ENCODE measurements around the gene COX7A2L.

- PRO-cap: no peak
Measured at GRCh38 chr2:41896409-41896781, 151.4 kb upstream of the PKDCC start.

DNA sequence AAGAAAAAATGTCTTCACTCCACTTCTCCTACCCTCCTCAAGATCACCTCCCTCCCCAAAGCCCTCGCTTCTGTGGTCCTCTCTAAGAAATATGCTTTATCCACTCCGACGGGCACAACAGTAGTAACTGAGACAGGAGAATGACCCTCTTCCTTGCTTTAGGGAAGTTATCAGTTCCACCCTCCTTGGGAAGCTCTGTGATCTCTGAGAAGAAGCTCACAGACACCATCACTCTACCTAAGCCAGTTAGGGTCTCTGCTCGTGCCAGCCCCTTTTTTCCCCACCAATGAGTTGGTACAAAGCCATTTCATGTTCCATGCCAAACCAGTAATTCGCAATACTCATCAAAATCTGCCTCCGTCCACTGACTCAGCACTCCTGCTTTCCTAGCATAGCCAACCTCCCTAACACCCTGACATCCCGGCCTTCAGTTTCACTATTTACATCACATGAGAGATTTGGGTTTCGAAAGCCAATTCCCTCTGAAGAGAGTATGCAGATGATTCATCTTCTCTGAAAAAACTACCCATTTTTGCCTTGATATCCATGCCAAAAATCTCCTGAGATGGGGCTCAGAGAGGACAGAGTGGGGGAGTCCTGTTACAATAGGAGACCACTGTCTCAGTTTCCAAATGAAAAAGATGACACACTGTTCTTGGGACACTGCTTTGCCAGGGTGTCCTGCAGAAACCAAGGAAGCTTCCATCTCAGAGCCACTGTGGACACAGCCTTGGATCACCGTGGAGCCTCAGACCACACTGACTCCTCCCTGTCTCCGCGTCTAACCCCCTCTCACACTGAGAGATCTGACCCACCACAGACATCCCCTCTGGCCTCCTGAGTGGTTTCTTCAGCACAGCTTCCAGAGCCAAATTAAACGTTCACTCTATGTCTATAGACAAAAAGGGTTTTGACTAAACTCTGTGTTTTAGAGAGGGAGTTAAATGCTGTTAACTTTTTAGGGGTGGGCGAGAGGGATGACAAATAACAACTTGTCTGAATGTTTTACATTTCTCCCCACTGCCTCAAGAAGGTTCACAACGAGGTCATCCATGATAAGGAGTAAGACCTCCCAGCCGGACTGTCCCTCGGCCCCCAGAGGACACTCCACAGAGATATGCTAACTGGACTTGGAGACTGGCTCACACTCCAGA, 113.7 kb upstream of the PKDCC start:
- PRO-cap: no peak

- PRO-cap: no peak
Measured at GRCh38 chr2:41937361-41937968, 110.4 kb upstream of the PKDCC start.

- PRO-cap: no peak
Measured at GRCh38 chr2:41940421-41941163, 107.2 kb upstream of the PKDCC start.

GRCh38 chr2:42030041-42030625, 17.7 kb upstream of the PKDCC start:
- PRO-cap: no peak

DNA sequence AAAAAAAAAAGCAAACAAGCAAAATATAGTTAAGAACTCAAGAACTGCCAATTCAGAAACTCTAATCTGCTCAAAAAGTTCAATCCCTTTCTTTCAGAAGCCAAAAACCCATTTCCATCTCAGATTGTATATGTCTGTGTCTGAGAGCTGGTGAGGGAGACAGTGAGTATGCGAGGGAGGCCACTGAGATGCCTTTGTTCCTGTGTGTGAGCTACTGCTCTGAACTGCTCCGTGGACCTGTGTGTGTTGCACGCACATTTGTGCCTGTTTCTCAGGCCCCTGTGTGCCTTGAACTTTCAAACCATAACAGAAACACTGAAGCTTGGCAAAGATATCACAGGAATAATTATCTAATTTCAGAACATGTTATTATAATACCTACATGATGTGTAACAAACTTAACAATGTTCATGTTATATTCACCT, 2.4 kb upstream of the PKDCC start:
- PRO-cap: no peak

GRCh38 chr2:42048301-42048494, 377 bp downstream of the PKDCC start:
- PRO-cap: no peak

- PRO-cap: no peak
Measured at GRCh38 chr2:42101747-42102638, 54.2 kb downstream of the PKDCC start.

GRCh38 chr2:42360815-42361902, at the start of gene COX7A2L:
Gene COX7A2L (minus strand): TSS chr2:42361217.
- PRO-cap: bidirectional peak, plus-strand start at chr2:42361253, minus-strand start at chr2:42361216; bidirectional peak, plus-strand start at chr2:42361663, minus-strand start at chr2:42361512

DNA sequence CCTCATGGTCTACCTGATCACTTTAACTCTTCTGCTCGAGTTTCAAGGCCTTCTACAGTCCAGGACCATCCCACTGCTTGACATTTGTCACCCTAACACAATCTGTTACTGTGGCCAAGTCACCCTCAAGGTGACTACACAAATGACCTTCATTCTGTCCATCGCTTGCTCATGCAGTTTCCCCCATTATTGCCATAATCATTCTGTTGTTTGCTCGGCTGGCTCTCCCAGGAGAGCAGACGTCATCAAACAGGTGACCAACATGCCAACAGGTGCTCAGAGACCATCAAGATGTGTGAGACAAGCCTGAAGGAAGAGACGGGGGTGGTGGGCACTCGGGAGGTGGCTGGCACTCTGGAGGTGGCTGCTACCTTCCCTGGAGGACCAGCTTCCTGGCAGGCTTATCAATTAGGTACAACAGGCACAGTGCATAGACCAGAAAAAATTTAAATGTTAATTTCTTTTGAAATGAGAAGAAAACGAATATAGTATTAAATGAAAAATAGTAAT, 16.7 kb upstream of the HAAO start:
- PRO-cap: unidirectional peak, plus-strand start at position 298 of the sequence

DNA sequence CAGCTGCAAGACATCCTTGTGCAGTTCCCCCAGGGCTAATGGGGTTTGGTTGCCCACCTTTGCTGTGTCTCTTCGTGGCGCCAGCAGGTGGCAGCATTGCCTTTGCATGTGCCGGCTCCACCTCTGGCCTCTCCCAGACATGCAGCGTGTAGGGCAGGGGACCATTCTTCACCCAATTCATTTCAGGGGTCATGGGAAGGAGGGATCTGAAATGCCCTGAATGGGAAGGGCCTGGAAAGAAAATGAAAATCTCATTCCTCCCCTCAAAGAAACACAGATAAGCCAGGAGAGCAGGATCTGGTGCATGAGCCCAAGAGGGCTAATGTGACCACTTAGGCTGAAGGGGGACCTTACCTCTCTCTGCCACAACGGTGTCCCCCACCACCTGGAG, 36.6 kb upstream of the HAAO start:
- PRO-cap: no peak

GRCh38 chr2:42922632-42923539, 130.5 kb upstream of the HAAO start:
- PRO-cap: no peak

- PRO-cap: no peak
Measured at GRCh38 chr2:42924485-42925279, 132.3 kb upstream of the HAAO start.

- PRO-cap: no peak
Measured at GRCh38 chr2:43013816-43014420, 212.5 kb downstream of the ZFP36L2 start.

- PRO-cap: no peak
Measured at GRCh38 chr2:43018034-43018658, 208.3 kb downstream of the ZFP36L2 start.

DNA sequence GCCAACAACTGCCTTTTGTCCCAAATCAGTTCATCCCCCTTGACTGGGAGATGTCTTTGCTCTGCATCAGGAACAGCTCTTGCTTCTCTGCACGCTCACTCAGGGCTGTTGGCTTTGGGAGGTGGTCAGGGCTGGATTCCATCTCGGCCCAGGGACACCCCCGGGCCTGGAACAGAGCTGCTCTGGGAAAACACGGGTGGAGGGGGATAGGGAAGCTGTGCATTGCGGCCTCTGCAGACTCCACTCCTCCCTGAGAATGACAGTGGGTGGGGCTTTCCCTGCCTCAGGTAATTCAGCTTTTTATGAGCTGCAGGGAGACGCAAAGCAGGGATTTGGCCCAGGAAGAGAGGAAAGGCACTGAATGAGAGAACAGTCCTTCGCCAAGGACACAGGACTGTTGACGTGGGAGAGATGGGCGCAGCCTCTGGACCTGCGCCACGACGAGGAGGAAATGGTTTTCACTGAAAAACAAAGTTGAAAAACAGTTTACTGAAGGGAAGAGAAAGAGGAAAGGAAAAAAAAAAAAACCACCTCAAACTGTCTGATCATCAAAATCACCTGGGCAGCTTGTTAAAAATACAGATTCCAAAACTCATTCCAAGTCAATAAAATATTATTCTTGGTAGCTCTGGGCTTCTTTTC, 194.1 kb downstream of the ZFP36L2 start:
- PRO-cap: no peak

DNA sequence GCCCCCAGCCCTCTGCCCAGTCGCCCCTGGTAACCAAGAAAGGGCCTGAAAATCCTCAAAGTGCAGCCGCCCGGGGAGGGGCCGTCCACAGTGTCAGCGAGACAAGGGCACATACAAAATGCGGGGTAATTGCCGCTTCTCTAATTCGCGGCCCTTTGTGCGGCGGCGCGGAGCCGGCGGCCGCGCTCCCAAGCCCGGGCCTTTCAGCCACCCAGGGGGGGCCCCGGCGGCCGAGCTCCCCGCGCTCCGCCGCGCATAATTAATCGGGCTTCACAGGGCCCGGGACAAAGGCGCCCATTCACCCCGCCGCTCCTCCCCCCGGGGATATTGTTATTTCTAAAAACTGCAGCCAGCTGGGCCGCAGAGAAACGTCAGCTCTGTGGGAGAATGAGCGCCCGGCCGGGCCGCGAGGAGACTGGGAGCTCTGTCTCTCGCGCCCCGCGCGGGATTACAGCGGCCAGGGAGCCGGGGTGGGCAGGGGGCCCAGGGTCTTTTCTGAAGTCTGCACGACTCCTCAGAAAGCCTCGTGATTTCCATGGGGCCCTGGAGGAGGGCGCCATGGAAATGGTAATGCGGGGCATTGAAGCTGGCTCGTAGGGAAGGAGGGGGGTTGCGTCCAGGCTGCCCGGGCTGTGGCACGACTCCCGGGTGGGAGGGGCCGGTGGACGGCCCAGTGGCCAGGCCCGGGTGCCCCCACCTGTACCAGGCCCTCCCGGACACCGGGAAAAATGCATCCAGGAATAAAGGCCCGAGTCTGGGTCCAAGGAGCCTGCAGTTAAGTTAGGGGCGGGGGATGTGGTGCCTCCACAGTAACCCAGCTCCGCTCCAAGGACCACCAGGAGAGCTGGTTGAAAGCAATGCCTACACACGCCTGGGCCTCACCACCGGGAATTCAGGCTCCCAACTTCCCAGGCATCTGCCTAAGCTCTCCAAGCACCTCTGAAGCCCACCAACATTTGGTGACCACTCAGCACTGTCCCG, 125.4 kb downstream of the ZFP36L2 start:
- PRO-cap: no peak

DNA sequence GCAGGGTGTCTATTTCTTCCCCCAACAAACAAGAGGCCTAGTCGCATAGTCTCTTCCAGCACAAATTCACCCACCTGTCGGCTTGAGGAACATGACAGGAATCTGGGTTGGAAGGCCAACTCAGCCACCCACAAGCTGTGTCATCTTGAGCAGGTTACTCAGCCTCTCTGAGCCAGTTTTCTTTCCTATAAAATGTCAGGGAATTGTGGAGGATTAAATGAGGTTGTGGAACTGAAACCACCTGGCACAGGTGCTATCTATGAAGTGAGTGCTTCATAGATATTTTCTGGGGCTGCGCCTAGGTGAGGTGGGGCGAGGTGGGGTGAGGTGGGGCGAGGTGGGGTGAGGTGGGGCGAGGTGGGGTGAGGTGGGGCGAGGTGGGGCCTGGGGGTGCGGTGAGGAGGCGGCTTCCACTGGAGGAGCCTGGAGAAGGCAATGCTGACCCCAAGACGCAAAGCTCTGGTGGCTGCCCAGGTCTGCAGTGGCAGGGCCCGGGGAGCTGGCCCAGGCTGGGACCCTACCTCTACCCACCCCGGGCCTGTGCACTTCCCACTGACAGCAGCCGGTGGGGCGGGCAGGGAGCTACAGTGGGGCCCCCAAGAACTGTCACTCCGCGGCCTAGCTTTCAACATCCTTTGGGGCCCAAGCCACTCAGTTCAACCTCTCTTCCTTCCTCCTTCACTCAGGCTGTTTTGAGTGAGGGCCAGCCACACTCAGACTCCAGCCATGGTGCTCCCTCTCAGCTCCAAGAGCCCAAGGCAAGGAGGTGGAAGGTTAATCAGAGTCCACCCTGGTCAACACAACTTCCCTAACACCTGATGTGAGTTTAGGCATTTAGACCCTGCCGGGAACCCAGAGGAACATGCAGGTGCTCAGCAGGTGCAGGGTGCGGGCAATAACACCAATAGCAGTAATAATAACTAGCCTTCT, 93.8 kb downstream of the ZFP36L2 start:
- PRO-cap: no peak

DNA sequence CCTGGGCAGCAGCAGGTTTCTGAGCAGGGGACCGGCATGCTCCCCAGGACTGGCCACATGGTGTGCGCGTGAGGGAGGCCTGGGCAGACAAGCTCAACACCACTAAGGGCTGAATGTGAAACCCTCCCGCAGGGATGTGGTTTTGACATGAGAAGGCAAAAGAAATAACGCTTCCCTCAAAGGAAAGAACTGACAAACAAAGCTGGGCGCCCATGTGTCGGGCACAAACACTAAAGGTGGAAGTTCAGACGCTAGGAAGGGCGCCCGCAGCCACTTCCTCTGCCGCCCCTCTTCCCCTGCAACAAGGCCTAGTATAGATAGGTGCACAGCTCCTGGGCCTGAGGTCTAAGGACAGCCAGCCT, 92.4 kb downstream of the ZFP36L2 start:
- PRO-cap: bidirectional peak, plus-strand start at position 224 of the sequence, minus-strand start at position 116 of the sequence

- PRO-cap: no peak
Measured at GRCh38 chr2:43159853-43160157, 66.6 kb downstream of the ZFP36L2 start.